Camera-type eye (tissue), 1 donor: ENCODE results near the gene TP73.

GRCh38 chr1:3316196-3317182 lies 138.0 kb upstream of the ARHGEF16 start:
- RAMPAGE, long total RNA = no peak

- RAMPAGE, long total RNA = no peak
These were observed 105.8 kb upstream of the ARHGEF16 start for GRCh38 chr1:3348751-3349048.

DNA sequence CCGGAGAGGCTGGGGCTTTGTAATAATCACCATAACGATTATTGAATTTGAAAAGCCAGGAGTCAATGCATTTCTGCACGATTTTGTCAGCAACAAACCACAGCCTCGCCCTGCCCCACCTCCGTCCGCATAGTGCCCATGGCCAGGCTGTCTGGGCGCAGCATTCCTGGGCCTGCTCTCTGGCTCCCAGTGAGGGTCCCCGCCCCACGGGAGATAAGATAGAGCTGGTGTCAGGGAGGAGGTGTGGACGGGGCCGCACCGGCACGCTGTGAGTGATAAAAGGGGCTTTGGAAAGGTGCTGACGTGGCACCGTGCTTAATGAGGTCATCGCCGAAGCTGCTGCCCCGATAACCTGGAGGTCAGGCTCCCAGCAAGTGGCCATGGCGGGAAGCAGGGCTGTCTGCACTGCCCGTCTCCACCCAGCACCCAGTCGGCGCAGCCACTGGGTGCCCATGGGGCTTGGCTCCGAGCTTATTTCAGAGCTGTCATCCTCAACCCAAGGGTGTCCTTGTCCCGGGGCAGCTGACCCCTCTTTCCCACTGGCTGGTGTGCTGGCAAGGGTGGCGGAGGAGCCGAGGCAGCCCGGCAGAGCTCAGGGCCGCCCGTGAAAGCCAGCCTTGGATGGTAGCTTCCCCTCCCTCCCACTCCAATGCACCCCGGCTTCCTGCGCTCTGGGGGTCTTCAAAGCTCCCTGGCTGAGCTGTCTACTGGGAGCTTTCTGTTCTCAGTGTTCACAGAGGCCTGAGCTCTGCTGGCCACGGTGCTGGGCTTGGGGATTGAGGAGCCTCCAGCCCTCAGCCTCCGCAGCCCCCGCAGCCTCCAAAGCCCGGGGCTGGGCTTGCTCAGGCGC lies 105.2 kb upstream of the ARHGEF16 start:
- RAMPAGE, long total RNA = no peak

DNA sequence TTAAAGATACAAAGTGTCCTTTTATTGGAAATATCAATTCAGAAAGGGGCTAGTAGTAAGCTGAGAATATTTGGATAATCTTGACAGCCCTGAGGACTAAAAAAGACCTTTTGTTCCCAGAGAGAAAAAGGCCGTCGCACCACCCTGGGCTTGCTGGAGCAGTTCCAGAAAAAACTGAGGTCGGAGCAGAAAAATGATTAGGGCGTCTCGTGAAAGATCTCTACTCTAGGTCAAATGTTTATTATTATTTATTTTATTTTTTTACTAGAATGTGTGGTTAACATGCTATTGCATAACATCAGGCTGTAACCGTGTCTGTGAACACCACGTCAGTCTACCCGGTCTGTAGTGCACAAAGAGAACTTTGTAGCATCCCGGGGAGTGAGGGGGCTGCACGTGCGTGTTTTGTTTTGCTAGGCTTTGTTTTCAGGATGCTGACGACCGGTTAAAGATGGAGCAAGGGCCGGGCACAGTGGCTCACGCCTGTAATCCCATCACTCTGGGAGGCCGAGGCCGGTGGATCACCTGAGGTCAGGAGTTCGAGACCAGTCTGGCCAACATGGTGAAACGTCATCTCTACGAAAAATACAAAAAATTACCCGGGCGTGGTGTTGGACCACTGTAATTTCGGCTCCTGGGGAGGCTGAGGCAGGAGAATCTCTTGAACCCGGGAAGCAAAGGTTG lies 87.8 kb upstream of the ARHGEF16 start:
- RAMPAGE, long total RNA = no peak

- RAMPAGE, long total RNA = no peak
These were observed 39.0 kb upstream of the ARHGEF16 start for GRCh38 chr1:3415236-3416140.

DNA sequence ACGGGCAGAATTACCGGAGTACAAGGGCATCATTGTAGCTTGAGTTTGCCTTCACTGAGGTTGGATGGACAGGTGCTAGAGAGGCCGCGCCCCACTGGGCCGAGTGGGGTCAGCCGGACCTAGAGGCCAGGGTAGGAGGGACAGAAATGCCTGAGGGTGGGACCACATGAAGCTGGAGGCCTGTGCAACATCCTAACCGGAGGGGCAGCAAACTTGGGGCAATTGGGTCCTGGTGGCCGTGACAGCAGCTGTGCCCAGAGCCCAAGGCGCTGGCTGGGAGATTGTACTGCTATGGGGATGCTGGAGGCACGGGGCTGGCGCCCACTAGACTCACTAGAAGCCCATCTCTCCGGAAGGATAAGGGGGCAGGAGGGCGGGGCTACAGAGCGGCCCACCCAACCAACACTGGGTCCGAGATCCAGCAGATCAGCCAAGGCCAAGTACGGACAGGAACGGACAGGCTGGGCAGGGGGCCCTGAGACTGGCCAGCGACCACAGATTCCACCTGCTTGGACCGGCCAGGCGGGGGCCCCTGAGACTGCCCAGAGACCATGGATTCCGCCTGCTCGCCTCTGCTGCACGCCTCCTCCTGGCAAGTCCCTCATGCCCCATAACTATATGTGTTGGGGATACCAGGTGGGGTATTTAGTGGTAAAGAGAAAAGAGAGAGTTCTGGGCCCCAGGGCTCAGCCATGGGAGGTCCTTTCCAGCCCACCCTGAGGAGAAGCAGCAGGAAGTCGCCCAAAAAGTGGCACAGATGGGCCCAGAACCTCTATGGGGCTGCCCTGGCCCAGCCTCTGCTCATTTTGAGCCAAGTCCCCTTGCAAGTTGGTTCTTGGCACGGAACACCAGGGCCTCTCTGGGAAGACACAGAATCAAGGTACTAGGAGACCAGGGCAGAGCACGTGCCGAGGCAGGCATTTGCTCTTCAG lies 3.0 kb downstream of the ARHGEF16 start:
- RAMPAGE, long total RNA = no peak

- RAMPAGE, long total RNA = no peak
These were observed 13.8 kb downstream of the ARHGEF16 start for GRCh38 chr1:3468041-3468880.

DNA sequence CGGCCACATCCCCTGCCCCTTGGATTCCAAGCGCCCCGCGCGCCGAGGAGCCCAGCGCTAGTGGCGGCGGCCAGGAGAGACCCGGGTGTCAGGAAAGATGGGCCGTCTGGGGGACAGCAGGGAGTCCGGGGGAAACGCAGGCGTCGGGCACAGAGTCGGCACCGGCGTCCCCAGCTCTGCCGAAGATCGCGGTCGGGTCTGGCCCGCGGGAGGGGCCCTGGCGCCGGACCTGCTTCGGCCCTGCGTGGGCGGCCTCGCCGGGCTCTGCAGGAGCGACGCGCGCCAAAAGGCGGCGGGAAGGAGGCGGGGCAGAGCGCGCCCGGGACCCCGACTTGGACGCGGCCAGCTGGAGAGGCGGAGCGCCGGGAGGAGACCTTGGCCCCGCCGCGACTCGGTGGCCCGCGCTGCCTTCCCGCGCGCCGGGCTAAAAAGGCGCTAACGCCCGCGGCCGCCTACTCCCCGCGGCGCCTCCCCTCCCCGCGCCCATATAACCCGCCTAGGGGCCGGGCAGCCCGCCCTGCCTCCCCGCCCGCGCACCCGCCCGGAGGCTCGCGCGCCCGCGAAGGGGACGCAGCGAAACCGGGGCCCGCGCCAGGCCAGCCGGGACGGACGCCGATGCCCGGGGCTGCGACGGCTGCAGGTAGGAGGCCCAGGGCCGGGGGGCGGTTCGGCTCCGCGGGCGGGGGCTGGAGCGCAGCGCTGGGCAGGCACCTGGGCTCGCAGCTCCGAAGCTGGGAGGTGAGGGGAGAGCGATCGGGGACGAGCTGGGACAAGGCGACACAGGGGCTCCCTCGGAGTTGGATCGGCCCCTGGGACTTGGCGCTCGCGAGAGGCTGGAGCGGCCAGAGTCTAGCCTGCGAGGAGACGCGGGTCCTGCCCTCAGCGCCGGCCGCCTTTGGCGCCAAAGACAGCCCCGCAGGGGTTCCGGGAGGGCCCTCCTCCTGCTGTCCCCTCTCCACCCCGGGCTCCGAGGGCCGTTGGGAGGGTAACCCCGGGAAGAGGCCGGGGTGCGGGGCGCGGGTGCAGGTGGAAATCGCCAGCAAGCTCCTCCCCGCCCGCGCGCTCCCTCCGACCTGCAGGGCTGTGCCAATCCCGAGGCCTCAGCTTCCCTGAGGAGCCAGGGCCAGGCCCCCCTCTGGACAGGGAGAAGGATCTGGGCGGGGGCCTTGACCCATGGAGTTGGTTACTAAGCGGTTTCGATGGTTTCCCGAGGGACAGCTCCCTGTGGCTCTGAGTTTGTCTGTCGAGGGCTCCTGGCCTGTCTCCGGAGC lies at the start of gene TP73:
TSS of gene TP73 (plus strand) at position 515 of the 1,271 bp plus-strand sequence.
- RAMPAGE, long total RNA = no peak

DNA sequence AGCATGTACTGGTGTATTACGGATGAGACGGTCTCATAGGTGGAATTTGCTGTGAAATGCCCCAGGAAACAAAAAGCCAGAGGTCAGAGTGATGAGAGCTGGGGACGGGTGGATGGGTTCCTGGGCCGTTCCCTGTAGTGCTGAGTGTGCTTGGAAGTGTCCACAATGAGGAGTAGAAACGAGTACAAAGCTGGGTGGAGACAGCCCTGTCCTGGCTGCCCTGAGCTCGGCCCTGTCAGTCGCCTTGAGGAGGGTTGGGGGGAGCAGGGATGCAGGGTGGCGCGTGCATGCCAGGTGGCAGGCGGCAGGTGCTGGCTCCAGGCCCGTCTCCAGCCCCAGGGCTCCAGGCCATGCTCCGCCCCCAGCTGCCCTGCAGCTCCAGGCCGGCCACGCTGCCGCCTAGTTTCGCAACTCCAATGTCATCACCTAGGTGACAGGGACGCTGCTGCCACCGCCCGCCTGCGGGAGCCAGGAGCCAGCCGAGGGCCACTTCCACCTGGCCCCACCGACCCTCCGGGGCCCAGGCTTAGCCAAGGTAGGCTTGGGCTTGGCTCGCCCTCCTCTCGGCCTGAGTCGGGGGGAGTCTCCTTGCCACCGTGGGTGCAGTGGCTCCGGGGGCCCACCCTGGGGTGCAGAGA lies 16.4 kb downstream of the TP73 start:
- RAMPAGE, long total RNA = no peak

GRCh38 chr1:3675152-3675800 lies 23.0 kb downstream of the TP73 start:
- RAMPAGE, long total RNA = no peak

DNA sequence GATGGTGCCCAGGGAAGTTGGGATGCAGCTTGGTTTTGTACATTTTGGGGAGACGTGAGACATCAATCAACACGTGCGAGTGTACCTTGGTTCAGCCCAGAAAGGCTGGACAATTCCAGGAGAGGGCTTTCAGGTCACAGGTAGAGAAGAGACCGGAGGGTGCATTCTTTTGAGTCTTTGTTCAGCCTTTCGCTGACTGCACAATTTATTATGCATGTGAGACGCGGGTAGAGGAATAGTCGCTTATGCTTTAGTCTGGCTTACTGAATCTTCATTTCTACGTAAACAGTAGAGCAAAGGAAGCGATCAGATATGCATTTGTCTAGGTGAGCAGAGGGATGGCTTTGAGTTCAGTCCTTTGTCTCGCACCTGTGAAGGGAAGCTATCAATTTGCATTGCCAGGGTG lies 499 bp upstream of the LRRC47 start:
- RAMPAGE, long total RNA = no peak

DNA sequence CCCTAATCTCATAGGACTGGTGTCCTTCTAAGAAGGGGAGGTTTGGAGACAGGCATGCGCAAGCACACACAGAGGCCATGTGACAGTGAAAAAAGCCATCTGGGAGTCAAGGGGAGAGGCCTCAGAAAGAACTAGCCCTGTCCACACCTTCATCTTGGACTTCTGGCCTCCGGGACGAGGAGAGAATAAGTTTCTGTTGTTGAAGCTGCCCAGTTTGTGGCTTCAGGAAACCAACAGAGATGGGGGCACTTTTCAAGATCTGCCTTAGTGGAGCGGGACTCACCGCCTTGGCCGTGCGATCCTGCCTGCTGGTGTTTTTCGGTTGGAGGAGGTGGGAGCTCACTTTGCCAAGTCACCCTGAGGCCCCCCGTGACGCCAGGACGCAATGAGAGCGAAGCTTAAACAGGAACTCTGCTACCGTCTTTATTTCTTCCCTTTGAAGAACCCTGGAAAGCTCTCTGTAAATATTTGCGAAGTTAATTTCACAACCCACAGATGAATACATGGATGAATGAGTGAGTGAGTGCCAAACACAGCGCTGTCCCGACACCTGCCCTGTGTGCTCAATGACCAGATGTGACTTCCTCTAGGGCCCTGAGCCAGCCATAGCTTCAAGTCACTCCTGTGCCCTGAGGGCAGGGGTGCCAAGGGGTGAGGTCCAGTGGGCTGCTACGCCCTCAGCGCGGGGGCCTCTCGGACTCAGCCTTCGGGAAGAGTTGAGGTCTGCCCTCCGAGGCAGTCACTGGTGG lies 42.6 kb upstream of the C1orf174 start:
- RAMPAGE, long total RNA = no peak

DNA sequence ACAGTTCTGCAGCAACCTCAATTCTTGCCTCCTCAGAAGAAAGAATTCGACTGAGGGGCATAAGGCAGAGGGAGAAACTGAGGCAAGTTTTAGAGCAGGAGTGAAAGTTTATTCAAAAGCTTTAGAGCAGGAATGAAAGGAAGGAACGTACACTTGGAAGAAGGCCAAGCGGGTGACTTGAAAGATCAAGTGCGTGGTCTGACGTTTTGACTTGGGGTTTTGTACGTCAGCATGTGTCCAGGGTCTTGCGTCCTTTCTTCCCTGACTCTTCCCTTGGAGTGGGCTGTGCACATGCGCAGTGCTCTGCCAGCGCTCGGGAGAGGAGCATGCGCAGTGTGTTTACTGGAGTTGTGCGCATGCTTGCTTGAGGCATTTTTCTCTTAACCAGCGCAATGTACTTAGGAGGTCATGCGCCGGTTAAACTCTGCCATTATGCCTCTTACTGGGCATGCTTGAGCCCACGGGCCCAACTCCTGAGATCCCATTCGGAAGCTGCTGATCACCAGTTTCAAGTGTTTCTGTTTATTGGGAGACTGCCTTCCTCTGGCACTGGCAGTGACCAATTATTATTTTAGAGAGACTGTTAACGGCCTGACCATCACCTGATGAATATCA lies 242.6 kb upstream of the AJAP1 start:
- RAMPAGE, long total RNA = no peak

DNA sequence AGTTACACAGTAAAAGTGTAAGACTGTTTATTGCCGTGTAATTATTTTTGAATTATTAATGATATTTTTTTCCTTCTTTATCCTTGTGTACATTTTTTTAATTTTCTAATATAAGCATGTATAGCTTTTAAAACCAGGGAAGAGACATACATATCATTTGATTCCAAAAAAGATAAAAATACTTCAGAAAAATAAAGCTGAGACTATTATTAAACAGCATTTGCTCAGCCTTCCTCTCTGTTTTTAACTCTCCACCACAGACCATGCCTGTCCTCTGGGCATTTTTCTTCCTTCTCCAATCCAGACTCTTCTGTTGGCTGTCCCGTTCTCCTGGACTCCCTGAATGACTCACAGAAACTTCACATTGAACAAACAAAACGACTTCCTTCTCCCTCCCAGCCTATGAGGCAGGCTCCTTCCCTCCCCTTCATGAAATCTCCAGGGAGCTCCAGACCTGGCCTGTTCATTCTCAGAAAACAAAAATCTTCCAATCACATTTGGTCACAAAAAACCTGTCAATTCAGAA lies 421.4 kb downstream of the NPHP4 start:
- RAMPAGE, long total RNA = no peak

- RAMPAGE, long total RNA = no peak
These were observed 223.0 kb downstream of the NPHP4 start for GRCh38 chr1:5769132-5769806.

DNA sequence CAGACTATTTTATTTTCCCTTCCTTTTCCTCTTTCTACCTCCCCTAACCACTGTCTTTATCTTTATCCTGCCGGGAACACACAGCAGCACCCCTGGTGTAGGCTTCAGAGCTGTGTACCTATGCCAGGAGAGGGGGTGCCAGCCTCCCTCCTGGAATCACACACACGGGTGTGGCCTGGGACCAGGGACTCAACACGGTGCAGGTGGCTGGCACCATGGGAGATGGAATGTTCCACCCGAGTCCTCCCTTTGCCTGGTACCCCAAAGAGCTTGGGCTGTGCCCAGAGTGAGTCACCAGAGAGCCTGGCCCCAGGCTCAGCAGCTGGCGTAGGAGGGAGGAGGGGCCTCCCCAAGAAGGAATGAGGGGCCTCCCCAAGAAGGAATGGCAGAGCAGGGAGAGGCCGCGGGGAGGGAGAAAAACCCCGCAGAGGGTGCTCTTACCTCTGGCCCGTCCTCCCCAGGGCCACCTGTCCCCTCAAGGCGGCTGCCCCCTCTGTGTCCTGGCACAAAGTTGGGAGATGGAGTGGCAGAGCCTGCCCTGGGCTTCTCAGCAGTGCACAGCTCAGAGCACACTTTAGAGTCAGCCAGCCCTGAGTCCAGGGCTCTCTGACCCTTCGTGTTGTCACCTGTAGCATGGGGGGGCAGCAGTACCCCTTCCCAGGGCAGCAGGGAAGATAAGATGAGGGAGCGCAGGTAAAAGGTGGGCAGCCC lies 20.4 kb upstream of the KCNAB2 start:
- RAMPAGE, long total RNA = no peak

GRCh38 chr1:6040134-6040620 lies 5.5 kb upstream of the KCNAB2 start:
- RAMPAGE, long total RNA = no peak

GRCh38 chr1:6045272-6045750 lies 377 bp upstream of the KCNAB2 start:
- RAMPAGE, long total RNA = no peak

DNA sequence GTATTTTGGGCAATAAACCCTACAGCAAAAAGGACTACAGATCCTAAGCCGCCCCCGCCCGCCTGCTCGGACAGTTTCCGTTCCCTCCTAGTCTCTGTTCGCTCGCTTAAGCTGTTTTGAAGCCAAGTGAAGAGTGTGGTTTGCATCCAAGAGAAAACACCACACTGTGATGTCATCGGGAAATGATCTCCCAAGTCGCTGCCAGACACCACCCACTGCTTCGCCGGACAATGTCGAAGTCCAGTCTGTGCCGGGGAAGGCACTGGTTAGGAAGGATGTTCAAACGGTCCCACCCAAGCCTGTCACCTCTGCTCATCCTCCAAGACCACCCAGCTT lies 52.8 kb downstream of the KCNAB2 start:
- RAMPAGE, long total RNA = no peak

DNA sequence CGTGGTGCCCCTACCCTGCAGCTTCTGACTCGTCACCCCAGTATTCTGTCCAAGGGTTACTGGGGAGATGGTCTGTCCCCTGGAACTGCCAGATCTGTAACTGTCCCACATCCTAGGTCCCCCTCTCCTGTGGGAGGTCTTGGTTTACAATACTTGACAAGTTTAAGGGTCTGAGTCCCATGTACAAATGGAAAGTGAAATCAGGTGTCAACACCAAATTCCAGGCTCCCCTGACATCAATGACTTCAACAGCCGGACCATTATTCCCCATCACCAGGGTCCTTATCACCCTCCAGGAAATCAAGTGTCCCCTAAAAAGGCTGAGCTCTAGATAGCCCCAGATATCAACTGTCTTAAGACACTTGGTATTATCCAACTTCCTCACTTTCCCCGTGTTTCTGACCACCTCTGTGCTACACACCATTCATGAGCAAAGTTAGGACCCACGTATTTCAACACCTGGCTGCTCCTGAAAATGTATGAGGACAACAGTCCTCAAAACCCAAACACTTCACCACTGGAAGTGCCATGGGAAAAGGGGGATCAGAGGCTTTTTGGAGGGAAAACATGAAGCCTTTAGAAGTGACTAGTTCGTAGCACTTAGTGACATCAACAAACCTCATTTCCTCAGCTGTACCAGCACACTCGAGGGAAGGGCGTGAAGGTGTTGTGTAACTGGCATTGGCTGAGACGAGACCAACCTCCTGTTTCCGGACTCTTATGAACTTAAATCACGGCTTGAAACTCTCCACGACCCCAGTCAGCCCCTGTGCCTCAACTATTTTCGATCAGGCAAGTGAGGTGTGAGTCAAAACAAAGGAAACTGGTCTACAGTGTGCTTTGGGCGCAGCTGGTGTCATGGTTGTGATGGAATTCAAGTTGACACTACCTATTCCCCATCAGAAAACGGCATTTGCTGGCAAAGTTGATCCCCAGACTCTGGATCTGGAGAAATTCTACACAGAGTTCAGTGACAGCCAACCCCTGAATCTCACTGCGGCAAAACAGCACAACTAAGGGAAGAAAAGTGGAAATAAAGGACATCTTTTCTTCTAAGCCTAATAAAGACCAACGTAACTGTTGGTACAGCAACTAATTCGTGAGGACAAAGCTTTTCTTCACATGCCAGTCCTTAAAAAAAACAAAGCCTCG lies 4.1 kb upstream of the CHD5 start:
- RAMPAGE, long total RNA = no peak